Astrocyte (in vitro differentiated cells and primary cell): Measurements from ENCODE around the gene IL11RA.

- PRO-cap = no peak
- RRBS, 2 experiments = no CpG with 5 or more reads among the region's 30 CpGs
Observed at GRCh38 chr9:34588628-34589105, 857 bp downstream of the CNTFR start.

DNA sequence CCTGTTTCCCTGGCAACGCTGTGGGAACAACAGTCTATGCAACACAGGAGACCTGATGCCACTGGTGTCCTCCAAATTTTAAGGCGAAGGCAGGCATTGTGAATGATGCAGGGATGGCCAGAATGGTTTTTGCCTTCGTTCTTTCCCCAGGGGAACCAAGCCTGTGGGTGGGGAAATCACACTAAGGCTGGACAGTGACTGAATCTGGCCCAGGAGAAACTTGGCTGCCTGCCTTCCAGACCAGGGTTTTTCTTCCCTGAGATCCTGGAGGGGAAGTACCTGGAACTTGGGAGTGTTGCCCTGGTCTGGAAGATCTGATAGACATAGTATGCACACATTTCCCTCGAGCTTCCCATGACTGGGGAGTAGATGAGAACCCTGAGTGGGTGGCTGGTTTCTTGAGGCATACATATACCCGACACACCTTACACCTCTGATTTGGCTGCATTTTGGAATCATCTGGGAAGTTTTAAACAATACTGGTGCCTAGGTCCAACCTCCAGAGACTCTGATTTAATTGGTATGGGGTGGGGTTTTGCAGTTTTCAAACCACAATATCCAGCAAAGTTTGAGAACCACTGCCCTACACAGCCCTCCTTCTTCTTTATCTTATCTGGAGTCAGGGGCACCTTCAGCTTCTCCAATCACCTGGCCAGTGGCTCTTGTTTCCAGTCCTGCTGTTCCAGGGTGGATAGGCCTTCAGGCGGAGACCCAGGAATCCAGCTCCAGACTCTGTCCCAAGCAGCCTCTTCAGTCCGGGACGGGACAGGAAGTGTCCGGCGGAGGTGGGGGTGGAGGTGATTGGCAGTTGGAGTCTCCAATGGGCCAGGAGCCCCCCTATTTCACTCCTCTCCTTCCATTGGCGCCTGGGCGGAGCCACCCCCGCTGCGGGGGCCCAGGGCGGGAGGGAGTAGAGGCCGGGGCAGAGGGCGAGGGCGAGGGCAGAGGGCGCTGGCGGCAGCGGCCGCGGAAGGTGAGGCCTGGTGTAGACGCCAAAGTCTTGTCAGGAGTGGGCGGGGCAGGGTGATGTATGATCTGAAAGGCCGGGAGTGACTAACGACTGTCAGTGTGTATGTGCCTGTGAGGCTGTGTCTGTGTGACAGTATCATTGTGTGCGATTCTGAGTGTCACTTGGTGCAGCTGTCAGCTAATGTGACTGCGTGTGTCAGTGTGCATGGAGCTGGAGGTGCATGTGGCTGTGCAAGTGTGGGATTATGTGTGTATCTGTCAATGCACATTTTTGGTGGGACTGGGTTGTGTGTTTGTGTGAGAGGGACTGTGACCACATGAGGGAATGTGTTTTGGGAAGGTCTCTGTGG lies at the start of gene IL11RA:
Gene IL11RA, plus strand, starts transcription at position 925 of the 1,319 bp plus-strand sequence.
- PRO-cap = unidirectional peak, plus-strand start at position 400 of the sequence
- RRBS, 2 experiments = 10% methylated on average over 4 of the region's 29 CpGs; no CpG with 5 or more reads in 1 of the 2 experiments

DNA sequence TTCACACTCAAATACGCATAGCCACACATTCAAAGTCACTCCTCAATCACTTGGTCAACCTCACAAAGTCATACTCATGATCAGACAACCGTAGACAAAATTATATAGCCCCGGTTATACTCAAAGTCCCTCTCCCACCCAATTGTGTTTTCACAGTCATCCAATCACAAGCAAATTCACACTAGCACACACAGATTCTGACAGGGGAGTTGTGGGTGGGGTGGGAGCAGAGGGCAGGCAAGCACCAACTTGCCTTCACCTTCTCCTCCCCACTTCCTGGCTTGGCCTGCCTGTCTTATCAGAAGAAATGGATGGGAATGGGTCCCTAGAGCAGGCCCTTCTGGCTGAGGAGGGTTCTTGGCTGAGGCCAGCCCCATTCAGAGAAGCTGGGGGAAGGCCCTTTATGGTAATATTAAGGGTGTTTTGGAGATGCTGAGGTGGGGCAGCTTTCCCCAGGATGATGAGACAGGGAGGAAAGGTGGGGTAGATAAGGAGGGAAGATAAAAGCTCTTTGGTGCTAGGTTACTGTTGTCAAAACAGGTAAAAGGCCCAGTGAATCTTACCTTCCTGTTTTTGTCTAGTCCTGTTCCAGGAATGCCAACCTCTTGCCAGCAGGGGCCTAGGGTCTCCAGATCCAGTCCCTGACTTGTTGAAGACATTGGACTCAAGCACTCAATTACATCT lies 625 bp upstream of the CCL27 start:
- PRO-cap = no peak
- RRBS, 2 experiments = no CpG with 5 or more reads among the region's 3 CpGs

- PRO-cap = no peak
- RRBS, 2 experiments = 3 to 10% methylated on average over 8 to 23 of the region's 64 CpGs
Observed at GRCh38 chr9:34809407-34810135, 80.3 kb upstream of the FAM205A start.

- PRO-cap = no peak
- RRBS, 2 experiments = no CpG with 5 or more reads among the region's 6 CpGs
Observed at GRCh38 chr9:35044876-35045702, 3.0 kb downstream of the C9orf131 start.

DNA sequence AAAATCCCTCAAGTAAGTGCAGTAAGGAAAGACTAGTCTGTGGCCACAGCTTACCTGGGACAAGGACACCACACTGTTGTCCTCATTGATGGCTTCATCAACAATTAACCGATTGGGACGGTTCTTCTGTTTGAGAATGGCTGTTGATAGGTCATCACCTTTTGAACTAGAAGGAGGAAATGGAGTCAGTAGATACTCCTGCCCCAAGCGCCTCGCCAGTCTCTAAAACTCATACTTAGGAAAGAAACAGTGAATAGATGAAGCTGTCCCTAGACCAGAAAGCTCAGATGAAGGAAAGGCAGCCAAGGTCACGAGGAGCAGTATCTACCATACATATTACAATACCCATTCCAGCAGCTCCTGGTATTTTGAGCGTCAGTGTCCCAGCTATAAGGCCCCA lies 4.2 kb downstream of the VCP start:
- PRO-cap = no peak
- RRBS, 2 experiments = no CpG with 5 or more reads among the region's 6 CpGs

DNA sequence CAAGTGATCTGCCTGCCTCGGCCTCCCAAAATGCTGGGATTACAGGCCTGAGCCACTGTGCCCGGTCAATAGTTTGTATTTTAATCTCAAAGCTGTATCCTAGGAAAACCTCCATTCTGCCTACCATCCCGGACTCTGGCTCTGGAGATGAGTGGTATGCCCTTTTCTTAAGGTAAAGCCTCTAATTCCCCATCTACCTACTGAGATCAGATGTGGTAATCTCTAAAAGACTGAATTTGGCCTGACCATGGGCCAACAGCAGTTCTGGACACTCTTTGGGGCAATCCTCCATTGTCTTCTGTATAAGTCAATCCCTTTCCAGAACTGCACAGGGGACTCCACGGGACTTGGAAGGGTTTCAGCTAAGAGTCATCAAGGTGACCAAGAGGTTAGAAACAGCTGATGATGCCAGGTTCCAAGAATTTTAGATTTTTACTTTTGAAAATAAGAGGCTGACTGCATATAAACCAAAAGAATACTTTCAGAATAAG lies 1.7 kb downstream of the VCP start:
- PRO-cap = no peak
- RRBS, 2 experiments = no CpG with 5 or more reads among the region's 4 CpGs

DNA sequence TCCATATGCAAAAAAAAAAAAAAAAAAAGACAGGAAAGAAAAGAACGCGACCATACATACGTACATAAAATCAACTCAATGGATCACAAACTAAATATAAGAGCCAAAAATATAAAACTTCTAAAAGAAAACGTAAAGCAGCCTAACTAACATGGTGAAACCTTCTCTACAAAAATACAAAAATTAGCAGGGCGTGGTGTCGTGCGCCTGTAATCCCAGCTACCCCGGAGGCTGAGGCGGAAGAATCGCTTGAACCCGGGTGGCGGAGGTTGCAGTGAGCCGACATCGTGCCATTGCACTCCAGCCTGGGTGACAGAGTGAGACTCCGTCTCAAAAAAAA lies 537 bp upstream of the FANCG start:
- PRO-cap = unidirectional peak, plus-strand start at position 271 of the sequence
- RRBS, 2 experiments = no CpG with 5 or more reads among the region's 15 CpGs

DNA sequence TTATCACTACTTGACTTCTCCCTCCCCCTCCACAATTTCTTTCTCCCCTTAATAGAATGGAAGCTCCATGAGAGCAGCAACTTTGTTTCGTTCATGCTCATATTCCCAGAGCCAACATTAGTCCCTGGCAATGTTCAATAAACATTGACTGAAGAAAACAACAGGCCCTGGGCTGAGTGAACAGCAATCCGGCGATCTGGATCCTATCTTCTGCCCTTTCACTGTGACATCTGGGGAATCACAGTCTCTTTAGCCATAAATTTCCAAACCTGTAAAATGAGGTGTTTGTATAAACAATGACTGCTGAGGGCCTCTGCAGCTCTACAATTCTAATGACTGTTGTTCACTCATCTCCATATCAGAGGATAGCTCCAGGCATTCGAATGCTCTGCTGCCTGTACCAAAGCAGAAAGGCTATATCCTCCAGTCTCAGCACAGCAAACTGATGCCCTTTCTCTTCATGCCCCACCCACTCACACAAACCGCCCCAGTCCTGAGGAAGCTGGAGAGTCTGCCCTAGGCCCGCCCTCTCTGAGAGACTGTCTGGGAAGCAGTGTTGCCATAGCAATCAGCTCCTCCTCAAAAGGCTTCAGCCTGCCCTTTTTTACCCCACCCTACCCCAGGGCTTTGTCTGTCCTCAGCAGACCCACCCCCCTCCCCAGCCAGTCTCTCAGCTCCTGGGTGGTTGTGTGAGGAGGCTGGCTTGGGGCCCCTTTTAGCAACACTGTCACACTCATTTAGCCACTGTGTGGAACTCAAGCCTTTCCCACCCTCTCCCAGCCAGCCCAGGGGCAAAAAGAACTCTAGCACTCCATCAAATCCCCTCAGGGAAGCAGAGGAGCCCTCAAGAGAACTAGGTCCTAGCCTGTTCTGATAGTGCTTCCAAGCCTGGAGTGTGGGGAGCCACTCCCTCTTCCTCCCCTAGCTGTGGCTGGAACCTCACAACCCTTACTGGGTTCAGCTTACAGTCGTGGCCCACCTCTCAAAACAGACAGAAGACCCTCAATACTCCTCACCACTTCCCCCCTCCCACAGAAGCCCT lies 1.6 kb downstream of the ATOSB start:
- PRO-cap = bidirectional peak, plus-strand start at position 665 of the sequence, minus-strand start at position 420 of the sequence
- RRBS, 2 experiments = no CpG with 5 or more reads among the region's 7 CpGs

- PRO-cap = no peak
- RRBS, 2 experiments = no CpG with 5 or more reads among the region's 4 CpGs
Observed at GRCh38 chr9:35164694-35165284, 3.0 kb downstream of the UNC13B start.

DNA sequence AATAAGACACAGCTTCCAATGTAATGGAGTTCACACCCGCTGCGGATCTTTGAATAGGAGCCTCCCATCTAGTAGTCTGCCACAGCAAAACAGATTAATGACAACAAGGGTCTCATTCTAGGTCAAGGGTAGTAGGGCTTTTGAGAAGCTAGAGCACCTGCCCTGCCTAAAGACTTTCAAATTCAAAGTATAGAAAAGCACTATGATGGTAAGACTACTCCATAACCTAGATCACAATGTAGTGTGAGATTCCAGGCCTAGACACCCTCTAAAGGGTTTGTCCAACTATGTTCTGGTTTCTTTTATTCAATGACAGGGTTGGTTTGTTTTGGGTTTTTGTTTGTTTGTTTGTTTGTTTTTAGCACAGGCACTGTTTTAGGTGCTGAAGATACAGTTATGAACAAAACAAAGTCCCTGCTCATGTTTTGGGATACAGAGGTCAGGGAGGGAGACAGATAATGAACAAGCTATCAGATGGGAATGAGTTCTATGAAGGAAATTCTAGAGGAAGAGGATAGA lies 145.3 kb upstream of the RUSC2 start:
- PRO-cap = no peak
- RRBS, 2 experiments = no CpG with 5 or more reads among the region's 2 CpGs

DNA sequence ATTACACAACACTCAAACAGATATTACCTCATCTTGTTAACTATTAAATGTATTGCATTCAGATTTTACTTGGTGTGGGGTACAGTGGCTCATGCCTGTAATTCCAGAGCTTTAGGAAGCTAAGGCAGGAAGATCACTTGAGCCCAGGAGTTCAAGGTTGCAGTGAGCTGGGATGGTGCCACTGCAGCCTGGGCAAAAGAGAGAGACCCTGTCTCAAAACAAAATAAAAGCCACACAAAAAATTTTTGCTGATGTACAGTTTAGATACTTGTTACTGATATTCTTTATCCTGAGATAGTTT lies 36.6 kb downstream of the RUSC2 start:
- PRO-cap = no peak

DNA sequence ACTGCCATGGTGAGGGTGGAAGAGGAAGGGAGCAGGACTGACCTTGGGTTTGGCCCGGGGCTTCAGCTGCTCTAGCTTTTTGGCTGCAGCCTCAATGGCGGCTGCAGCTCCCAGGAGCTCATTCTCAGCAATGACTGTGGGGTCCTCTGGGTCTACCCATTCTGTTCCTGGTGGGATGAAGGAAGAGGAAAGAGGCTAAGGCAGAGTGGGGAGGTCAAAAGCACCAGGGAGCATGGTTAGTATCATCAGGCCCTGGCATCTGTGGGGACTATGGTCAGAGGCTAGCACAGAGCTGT lies 9.2 kb upstream of the TPM2 start:
- PRO-cap = no peak
- RRBS, 2 experiments = no CpG with 5 or more reads among the region's 2 CpGs

GRCh38 chr9:35706260-35706964 lies 16.7 kb upstream of the TPM2 start:
- PRO-cap = no peak
- RRBS, 2 experiments = no CpG with 5 or more reads among the region's 10 CpGs

DNA sequence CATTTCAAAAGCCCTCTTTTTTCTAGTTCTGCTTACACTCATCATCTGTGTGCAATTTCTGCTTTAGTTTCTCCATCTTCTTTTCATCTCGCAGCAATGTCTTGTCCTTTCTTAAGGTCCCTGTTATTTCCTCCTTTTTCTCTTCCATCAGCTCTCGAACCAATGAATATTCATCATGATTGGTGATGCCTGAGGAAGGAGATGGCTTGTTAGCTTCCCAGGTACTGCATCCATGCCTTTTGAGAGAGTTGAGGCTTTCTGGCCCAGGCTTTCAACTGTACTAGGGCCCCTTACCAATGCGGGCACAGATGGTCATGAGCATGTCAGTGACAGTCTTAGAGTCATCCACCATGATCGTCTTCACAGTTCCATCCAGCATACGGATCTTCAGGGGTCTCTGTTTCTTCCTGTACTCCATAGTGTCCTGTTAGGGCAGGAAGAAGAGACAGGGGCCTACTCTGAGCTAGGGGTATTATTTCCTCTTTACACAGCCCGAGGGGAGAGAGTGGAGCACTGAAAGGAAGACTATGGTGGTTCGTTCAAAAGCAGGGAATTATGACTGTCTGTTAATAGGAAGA lies 7.4 kb downstream of the TLN1 start:
- PRO-cap = no peak
- RRBS, 2 experiments = no CpG with 5 or more reads among the region's 7 CpGs

DNA sequence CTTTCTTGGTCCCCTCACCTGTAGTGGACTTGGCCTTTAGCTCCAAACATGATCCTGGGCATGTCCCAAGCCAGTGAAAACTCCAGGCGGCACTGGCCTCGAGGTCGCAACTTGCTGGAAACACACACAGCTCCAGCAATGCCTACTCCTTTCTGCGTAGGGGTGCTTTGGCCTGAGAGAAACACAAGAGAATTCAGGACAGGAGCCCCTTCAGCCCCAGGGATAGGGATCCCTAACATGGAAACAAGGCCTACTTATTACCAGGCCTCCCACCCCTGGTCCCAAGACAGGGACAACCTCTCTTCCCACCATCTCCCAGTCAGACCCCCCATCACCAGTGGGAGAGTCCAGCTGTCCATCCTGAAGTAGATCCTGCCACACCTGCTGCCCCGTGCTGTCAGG lies 7.7 kb downstream of the CREB3 start:
- PRO-cap = no peak
- RRBS, 2 experiments = no CpG with 5 or more reads among the region's 5 CpGs

DNA sequence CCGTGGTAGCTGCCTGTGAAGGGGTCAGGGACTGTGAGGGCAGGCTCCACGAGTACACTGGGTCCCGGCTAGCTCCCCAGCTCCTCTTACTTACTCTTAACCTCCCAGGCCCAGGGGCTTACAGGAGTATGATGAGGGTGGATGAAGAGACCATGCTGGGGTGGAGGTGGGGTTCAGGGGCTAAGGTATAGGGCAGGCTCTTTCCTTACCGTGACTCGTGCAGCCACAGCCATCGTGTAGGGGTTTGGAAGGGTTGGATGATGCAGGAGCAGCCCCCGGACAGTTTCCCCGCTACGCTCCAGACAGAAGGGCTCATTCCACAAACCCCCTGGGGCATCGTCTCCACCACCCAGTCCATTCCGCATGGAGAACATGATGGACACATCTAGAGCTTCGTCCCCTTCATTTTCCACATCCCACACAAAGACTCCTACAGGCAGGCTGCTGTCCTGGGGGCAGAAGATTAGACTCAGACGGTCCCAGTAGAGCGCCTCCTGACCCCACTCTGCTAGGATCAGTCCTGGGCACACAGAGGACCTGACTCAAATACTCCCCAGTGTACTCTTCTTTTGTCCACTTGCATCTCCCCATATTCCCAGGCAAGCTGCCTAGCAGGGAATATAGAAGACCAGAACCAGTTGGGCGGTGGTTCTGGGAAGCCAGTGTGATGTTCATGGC lies 8.3 kb downstream of the GBA2 start:
- PRO-cap = no peak
- RRBS, 2 experiments = no CpG with 5 or more reads among the region's 15 CpGs

- PRO-cap = no peak
- RRBS, 2 experiments = no CpG with 5 or more reads among the region's 8 CpGs
Observed at GRCh38 chr9:35755259-35755725, 1.2 kb upstream of the MSMP start.

GRCh38 chr9:35760498-35761145 lies 6.5 kb upstream of the MSMP start:
- PRO-cap = no peak
- RRBS, 2 experiments = no CpG with 5 or more reads among the region's 2 CpGs

DNA sequence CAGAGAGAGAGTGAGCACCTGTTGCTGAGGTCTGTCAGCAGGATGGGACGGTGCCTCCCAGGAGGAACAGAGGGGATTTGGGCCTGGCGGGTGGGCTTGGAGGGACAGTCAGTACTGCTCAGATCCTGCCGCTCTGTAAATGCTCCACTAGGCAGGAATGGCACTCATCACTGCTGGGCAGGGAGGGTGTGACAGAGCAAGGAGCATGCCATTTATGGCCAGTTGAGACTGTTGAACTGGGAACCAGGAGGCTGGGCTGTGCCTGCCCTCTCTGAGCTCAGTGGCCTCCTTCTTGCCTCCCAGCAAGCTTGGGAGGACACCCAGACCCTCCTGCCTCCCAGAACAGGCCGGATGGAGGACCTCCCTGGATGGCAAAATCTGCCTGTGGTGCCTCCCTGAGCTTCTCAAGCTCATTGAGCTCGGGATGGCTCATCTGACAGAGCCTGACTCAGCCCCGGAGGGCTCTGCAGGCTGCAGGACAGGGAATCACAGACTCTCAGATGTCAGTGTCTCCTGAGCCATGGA lies 749 bp upstream of the HRCT1 start:
- PRO-cap = no peak
- RRBS, 2 experiments = 38% methylated on average over 2 of the region's 6 CpGs; no CpG with 5 or more reads in 1 of the 2 experiments